Panc1 (cell line): ENCODE measurements around the genes OSGEP, EDDM3B and RAB2B.

DNA sequence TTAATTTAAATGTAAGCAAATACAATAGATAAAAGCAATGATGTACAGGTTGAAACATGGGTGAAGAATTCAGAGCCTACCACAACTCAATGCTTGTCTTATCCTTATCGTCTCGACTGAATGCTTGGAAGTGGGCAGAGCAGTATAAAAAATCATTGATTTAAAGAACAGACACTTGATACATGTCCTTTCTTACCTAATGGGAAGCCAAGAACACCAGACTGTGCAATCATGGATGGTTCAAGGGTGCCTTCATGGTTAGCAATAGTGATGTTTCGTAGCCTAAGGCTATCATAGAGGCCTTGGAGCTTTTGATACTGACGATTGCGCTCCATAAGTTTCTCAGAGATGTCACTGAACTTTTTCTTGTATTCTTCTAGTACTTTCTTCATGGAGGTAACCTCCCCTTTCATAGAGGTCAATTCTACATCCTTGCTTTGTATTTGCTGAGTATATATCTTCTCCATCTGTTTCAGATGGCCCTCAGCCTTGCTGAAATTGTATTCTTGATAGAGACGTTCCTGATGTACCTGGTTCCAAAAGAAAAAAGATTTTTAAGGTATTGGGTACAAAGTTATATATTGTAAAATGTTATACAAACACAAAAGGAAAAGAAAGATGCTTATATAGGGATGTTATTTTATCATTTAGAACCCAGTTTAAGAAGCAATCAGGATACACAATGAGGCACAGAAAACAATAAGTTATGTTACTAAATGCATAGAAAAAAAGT, 7.7 kb upstream of the TTC5 start:
- RRBS, 2 experiments: no CpG with 5 or more reads among the region's 6 CpGs

GRCh38 chr14:20341959-20342416, 1.4 kb upstream of the PARP2 start:
- RRBS, 2 experiments: no CpG with 5 or more reads among the region's 14 CpGs

DNA sequence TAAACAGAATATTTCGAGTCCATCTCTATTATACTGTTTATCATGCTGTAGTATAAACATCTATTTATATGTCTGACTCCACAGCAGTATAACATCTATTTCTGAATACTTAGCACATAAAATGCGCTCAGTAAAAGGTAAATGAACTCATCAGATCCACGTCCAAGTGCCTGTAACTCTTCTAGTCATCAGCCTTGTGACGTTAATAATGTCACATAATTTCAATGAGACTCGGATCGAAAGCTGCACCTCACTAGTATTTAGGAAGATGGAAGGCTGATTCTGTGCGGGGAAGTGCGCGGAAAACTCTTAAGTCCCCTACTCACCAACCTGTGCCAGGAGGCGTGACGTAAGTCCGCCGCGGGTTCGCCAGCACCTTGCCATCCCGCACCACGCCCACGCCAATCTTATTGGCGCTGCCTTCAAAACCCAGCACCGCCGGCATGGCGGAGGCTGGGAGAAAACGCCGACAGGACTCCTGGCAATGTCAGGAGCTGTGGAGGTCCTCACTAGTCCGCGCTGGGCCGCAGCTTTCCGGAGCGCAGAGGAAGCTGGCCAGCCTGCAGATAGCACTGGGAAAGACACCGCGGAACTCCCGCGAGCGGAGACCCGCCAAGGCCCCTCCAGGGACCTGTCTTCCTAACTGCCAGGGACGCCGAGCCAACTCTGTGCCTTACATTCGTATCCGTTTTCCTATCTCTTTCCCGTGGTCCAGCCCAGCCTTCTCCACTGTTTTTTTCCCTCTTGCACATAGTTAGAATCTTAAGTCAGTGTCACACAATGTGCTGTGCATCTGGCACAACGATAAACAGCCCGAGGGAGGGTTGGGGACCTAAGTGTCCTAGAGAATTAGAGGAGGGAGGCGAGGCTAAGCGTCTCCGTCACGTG, at the start of gene OSGEP:
Gene OSGEP (minus strand): TSS at position 574 of the 888 bp plus-strand sequence.
- RRBS, 2 experiments: 1 to 5% methylated on average over 8 of the region's 46 CpGs

DNA sequence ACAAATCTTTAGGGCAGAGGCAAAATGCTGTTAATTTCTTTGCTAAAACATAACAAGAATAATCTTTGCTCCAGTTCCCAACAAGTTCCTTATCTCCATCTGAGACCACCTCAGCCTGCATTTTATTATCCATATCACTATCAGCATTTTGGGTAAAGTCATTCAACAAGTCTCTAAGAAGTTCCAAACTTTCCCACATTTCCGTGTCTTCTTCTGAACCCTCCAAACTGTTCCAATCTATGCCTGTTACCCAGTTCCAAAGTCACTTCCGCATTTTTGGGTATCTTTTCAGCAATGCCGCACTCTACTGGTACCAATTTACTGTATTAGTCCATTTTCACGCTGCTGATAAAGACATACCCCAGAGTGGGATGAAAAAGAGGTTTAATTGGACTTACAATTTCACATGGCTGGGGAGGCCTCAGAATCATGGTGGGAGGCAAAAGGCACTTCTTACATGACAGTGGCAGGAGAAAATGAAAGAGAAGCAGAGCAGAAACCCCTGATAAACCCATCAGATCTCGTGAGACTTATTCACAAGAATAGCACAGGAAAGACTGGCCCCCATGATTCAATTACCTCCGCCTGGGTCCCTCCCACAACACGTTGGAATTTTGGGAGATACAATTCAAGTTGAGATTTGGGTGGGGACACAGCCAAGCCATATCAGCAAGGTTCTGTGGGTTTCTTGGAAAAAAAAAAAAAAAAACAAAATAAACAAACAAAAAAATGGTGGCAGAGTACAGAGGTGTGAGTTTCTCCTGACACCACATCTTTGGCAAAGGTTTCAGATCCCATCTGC, 17.8 kb upstream of the RNASE4 start:
- RRBS, 2 experiments: no CpG with 5 or more reads among the region's 7 CpGs

DNA sequence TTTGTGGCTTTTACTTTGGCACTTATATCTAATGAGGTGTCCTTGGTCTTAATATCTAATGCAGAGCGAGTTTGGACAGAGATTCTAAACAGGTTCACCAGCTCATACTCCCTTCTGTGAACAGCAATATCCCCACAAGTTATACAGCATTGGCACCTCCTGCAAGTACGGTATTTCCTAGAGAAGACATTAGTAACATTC, 2.3 kb downstream of the ANG start:
- RRBS, 2 experiments: no CpG with 5 or more reads among the region's 2 CpGs

GRCh38 chr14:20768069-20768459, at the start of gene EDDM3B:
TSS of gene EDDM3B (plus strand) at chr14:20768404.
- RRBS, 2 experiments: no CpG with 5 or more reads among the region's 1 CpG

GRCh38 chr14:20986580-20987341, 3.0 kb upstream of the METTL17 start:
- RRBS, 2 experiments: no CpG with 5 or more reads among the region's 5 CpGs

- RRBS, 2 experiments: no CpG with 5 or more reads among the region's 6 CpGs
These were observed 9.7 kb downstream of the NDRG2 start for GRCh38 chr14:21015078-21015737.

- RRBS, 2 experiments: no CpG with 5 or more reads among the region's 7 CpGs
These were observed 2.2 kb downstream of the TMEM253 start for GRCh38 chr14:21103149-21103464.

GRCh38 chr14:21103486-21104451, 2.9 kb downstream of the TMEM253 start:
- RRBS, 2 experiments: 9% methylated on average over 6 of the region's 70 CpGs; no CpG with 5 or more reads in 1 of the 2 experiments

GRCh38 chr14:21106059-21107384, 5.7 kb downstream of the TMEM253 start:
- RRBS, 2 experiments: no CpG with 5 or more reads among the region's 17 CpGs

DNA sequence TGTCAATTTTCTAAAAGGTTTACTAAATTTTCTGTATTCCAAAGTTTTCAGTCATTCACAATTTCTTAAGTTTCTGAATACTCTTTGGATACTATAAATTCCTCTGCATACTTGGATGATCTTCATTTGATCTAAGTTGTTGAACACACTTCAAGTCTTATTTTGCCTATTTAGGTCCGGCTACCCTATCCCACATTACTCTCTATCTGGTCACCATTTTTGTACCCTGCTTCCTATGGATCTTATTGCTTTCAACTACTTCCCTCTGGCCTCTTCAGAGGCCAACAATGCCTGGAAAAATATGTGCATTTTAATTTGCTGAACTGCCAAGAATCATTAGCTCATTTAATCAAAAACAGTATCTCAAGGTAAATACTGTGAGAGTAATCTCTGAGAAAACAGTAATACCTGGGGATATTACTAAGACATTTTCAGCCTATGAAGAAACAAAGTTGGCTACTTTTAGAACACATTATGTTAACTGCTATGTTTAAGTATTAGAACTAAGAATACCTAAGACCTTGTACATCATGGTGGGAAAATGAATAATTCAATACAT, 27.7 kb downstream of the HNRNPC start:
- RRBS, 2 experiments: no CpG with 5 or more reads among the region's 1 CpG

GRCh38 chr14:21243729-21244845, 25.2 kb downstream of the HNRNPC start:
- RRBS, 2 experiments: no CpG with 5 or more reads among the region's 21 CpGs

- RRBS, 2 experiments: no CpG with 5 or more reads among the region's 5 CpGs
These were observed 22.0 kb downstream of the HNRNPC start for GRCh38 chr14:21247203-21247700.

- RRBS, 2 experiments: no CpG with 5 or more reads among the region's 8 CpGs
These were observed 12.6 kb downstream of the HNRNPC start for GRCh38 chr14:21256560-21257141.

- RRBS, 2 experiments: 1 to 5% methylated on average over 15 of the region's 25 CpGs
These were observed 364 bp upstream of the HNRNPC start for GRCh38 chr14:21269622-21269990.

- RRBS, 2 experiments: no CpG with 5 or more reads among the region's 7 CpGs
These were observed 770 bp upstream of the HNRNPC start for GRCh38 chr14:21269991-21270433.

GRCh38 chr14:21385125-21385633, 1.4 kb upstream of the SUPT16H start:
- RRBS, 2 experiments: no CpG with 5 or more reads among the region's 4 CpGs

DNA sequence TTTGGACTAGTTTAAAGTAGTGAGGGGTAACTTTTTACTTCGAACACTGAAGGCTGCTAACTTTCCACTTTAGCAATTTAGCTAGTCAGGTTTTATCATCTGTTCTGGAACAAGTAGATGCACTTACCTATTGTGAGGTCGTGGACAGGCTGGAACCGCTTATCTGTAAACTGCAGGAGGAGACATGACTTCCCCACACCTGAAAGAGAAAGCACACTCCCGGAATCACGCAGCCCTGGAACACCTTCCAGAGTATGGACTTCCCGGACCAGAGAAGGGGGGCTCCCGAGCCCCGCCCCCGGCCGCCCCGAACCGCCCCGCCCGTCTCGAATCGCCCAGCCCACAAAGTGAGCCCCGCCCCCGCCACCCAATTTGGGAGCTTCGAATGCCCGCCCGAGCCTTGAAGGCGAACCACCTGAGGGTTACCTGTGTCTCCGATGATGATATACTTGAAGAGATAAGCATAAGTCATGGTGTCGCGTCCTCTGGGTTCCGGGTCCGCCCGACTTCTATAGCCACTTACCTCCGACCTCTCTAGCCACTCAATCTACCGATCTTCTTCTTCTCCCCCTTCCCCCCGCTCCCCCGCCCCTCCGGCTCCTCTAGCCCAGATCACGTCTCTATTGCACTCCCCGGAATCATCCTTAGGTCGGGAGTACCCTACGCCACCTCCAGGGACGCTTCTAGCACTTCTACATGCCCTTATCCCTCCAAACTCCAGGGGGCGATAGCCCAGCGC, at the start of gene RAB2B:
Gene RAB2B (minus strand): TSS at position 559 of the 739 bp plus-strand sequence.
- RRBS, 2 experiments: 0 to 5% methylated on average over 4 to 7 of the region's 40 CpGs

GRCh38 chr14:21501120-21501526, 10.0 kb downstream of the METTL3 start:
- RRBS, 2 experiments: no CpG with 5 or more reads among the region's 1 CpG